ENCODE results near the gene GARIN3.

GRCh38 chr5:157166118-157166345 lies at the start of gene GARIN3:
Gene GARIN3, minus strand, starts transcription at chr5:157166264.
- RRBS: no CpG with 5 or more reads among the region's 4 CpGs

DNA sequence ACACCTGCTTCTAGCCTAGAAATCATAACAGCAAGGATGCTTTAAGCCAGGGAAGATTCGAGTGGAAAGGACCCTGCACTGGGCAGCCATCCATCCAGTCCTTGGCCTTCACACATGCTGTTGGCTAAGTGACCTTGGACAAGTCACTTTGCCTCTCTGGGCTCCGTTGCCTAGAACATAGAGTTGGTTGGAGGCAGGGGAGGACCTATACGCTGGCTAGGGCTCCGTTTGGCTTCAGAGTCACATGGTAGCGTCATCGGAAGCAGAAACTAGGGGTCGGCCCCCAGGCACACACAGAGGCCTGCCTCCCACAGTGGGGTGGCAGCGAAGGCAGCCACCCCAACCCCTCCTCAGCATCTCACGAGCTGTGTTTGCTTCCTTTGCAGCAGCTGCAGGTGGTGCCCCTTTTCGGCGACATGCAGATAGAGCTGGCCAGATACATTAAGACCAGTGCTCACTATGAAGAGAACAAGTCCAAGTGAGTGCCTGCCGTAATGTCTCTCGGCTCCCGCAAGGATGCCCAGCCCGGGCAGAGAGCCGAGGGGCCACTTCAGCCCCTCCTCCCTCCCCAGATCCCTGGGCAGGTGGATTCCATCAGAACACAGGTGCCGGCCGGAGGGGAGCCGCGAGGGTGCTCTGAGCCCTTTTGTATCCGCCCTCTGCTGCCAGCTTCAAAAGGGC lies 36.0 kb downstream of the FNDC9 start:
- RRBS: no CpG with 5 or more reads among the region's 21 CpGs

GRCh38 chr5:157315194-157315612 lies 30.3 kb downstream of the FNDC9 start:
- RRBS: no CpG with 5 or more reads among the region's 3 CpGs

DNA sequence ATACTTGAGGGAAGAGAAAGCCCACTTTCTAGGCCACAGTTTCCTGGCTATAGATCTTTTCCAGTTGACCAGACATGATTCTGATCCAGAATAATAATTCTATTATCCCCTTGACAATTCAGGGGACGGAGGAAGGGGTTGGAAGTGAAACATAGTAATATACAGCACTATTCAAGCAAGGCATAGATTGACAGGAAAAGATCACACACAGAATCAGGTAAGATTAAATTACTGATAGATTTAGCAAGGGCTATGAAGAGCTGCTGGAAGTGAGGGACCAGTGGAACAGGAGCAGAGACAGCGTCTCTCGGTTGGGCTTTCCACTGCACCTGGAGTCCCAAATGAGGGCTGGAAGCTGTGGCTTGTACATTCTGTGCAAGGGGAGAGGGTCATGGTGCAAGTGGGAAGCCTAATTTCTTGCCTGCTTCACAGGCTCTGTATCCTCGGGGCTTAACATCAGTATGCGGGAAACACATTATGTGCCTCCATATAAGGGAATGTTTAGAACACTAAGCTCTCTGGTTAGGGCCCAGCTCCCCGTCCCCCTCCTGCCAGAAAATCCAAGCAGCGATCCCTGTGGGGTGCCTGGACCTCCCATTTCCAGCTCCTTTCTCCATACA lies 25.4 kb upstream of the FNDC9 start:
- RRBS: no CpG with 5 or more reads among the region's 7 CpGs

DNA sequence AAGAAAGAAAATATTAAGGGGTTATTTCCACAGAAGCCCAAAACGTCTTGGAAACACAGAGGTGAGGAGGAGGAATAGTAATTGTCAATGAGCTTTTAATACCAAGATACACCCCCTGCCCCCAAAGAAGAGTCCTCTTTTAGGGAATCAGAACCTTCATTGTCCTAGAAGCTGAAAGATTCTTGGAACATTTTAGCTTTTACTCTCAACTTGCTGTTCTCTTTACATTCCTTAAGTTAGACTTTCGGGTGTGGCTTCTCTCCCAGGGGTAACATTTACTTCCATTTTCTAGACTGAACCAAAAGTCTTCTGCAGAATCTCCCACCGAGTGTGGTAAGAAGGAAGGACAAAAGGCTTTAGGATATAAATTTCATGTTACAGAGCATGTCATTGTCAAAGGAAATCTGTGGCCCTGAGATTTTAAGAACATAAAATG lies 48.5 kb upstream of the FNDC9 start:
- RRBS: no CpG with 5 or more reads among the region's 3 CpGs

GRCh38 chr5:157496699-157497184 lies 36.7 kb downstream of the NIPAL4 start:
- RRBS: no CpG with 5 or more reads among the region's 8 CpGs

- RRBS: no CpG with 5 or more reads among the region's 11 CpGs
Measured at GRCh38 chr5:157513428-157514036, 53.5 kb downstream of the NIPAL4 start.

- RRBS: no CpG with 5 or more reads among the region's 9 CpGs
Measured at GRCh38 chr5:157521209-157521862, 54.2 kb downstream of the ADAM19 start.

- RRBS: no CpG with 5 or more reads among the region's 4 CpGs
Measured at GRCh38 chr5:157870823-157871356, 11.9 kb upstream of the CLINT1 start.

GRCh38 chr5:157919930-157920466 lies 61.1 kb upstream of the CLINT1 start:
- RRBS: no CpG with 5 or more reads among the region's 4 CpGs

GRCh38 chr5:158485477-158486063 lies 614.1 kb downstream of the EBF1 start:
- RRBS: no CpG with 5 or more reads among the region's 5 CpGs

GRCh38 chr5:158676993-158677580 lies 422.6 kb downstream of the EBF1 start:
- RRBS: 65% methylated on average over 2 of the region's 12 CpGs

DNA sequence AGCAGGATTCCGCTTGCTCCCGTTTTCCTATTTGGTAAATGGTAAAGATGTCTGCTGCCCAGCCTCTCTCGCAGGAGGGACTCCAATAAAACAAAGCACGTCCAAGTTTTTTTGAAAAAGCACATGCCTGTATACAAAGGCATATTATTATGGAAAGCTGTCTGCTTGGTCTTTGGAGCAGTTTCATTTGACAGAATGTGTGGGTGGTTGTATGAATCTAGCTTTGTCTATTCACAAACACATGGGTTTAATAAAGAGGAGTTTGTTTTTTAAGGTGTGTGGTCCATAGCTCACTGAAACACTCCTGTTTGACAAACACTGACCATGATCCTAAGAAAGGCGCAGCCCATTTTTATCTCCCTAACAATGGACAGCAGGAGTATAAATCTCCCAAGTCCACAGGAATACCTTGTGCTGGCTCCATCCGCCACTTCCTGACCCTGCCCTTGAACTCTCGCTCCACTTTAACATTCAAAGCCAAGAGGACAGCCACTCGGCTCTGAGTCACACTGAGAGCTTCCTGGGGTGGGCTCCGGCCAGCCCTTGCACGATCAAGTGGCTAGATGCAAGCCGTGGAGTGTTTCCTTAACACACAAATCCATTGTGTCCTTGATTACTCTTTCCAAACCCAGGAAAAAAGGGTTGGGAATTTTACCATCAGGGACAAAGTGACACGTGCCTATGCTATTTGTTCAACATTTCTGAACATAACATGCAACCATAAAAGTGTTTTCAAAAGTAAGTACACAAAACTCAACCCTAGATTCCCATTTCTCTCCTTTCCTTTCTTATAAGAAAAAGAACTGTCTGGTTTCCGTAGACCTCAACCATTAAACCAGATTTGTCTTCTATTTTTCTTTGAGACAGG lies 371.8 kb downstream of the EBF1 start:
- RRBS: no CpG with 5 or more reads among the region's 13 CpGs

GRCh38 chr5:158748168-158748463 lies 351.6 kb downstream of the EBF1 start:
- RRBS: no CpG with 5 or more reads among the region's 5 CpGs

DNA sequence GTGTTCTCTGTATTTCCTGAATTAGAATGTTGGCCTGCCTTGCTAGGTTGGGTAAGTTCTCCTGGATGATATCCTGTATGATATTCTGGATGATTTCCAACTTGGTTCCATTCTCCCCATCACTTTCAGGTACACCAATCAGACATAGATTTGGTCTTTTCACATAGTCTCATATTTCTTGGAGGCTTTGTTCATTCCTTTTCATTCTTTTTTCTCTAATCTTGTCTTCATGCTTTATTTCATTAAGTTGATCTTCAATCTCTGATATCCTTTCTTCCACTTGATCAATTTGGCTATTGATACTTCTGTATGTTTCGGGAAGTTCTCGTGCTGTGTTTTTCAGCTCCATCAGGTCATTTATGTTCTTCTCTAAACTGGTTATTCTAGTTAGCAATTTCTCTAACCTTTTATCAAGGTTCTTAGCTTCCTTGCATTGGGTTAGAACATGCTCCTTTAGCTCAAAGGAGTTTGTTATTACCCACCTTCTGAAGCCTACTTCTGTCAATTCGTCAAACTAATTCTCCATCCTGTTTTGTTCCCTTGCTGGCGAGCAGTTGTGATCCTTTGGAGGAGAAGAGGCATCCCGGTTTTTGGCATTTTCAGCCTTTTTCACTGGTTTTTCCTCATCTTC lies 153.9 kb downstream of the EBF1 start:
- RRBS: no CpG with 5 or more reads among the region's 5 CpGs

DNA sequence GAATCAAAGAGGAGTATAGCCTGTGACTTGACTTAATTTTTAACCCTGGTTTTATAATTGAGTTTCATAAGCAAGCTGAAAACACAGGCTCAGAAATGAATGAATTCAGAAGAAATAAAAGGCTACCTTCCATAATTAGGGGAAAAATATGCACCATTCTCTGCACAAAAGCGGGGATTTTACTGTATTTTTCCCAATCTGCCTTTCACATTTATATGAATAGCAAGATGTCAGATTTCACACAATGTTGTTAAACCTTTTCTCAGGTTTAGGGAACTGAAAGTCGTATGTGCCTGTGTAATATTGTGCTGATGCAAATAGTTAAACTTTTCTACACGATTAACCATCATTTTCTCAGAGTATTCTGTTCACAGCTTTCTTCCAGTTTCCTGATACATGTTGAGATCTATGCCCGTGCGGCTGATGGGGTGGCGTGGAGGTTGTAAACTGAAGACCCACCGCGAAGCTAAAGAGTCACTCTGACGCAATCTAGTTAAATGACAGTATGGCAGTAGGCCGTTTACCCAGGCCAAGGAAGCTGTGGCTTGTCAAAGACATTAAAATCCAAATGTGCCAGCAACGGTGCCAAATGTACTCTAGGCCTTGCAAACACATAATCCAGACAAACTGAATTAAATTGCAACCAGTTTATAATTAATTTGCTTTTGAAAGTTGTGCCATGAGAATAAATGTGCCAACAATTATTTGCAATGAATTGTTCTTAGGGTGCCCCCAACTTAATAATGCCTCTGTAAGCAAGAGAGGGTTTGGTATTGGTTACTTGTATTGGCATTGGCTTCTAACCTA lies 145.7 kb downstream of the EBF1 start:
- RRBS: no CpG with 5 or more reads among the region's 11 CpGs

GRCh38 chr5:158995688-158996055 lies 104.0 kb downstream of the EBF1 start:
- RRBS: no CpG with 5 or more reads among the region's 6 CpGs

- RRBS: no CpG with 5 or more reads among the region's 10 CpGs
Measured at GRCh38 chr5:159065030-159065912, 34.4 kb downstream of the EBF1 start.

GRCh38 chr5:159158218-159159250 lies 50.8 kb downstream of the RNF145 start:
- RRBS: no CpG with 5 or more reads among the region's 5 CpGs